ENCODE data around the genes SREBF1 and DRC3.

DNA sequence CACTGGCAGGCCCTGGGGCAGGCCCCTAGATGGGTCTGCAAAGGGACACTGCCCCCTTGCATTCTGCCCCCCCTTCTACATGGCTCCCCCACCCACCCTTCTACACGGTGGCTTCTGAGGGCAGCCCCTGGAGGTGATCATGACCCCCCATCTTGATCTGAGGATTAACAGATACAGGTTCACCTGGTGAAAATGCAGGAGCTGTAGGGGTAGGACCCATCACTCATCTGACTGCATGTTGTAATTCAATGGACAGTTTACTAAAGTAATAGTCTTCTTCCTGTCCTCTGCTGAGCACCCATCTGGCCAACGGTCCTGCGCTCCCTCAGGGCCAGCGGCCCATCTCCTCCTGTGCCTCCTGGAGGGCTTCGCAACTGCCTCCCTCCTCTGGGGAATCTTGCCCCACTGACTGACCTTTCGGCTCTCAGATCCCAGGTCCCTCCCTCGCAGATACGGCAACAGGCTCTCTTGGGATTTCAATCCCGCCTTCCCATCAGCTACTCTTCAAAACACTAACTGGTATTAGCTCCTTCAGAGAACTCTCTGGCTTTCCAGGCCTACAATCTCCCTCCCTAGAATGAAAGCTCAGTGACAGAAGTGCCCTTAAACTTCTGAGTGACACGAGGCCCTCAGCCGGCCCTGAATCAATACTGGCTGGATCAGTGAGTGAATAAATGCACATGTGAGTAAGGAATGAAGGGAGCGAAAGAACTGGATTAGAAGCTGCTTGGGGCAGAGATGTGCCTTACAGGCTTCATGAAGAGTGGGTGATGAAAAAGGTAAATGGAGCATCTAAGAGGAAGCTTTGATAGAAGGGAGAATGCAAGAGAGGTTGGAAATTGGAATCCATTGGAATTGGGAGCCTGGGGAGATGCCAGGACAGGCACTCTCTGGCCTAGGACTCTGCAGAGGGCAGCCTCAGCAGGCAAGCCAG is 1.3 kb downstream of the PEMT start:
- PRO-cap, result no peak
- RAMPAGE, long total RNA, result no peak
- RRBS, result no CpG with 5 or more reads among the region's 12 CpGs

DNA sequence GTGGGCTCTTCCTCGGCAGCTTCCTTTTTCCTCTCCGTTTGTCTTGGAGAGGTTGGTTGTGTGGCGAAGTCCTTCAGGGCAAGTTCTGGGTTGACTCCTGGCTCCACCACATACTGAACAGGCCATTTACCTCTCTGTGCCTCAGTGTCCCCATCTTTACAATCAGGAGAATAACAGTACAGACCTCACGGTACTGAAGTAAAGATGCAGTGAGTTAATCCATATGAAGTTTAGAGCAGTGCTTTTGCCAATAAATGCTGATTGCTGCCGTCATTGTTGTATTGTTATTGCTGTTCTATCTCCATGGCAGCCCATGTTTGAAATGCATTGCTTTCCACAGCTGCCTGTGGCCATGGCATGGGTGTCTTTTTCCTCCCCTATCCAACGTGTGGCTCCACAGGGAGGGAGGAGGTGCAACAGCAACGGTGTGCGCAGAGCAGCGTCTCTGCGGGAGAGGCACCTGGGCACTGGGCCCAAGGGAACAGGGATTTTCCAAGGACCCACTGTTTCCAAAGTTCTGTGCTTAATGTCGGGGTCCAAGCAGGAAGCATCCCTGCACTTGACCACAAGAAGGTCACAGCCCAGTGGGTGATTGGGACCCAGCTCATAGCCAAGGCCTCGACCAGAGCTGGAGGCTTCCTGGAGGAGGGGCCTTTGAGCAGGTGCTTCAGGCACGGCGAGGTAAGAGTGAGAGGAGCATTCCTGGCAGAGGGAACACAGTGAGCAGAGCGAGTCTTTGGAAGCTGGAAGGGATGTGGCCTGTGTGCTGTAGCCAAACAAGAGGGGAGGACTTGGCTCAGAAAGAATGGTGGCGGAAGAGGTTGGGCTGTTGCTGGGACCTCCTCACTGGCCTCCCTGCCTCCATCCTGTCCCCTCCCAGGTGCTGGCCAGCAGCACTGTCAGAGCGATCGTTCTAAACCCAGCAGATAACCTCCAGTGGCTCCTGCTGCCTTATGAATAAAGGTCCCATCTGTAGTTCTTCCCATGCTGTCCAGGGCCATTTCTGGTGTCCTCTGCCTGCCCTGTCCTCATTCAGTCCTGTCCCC is 3.8 kb downstream of the RAI1 start:
- PRO-cap, result no peak
- RAMPAGE, long total RNA, result no peak
- RRBS, result no CpG with 5 or more reads among the region's 18 CpGs

DNA sequence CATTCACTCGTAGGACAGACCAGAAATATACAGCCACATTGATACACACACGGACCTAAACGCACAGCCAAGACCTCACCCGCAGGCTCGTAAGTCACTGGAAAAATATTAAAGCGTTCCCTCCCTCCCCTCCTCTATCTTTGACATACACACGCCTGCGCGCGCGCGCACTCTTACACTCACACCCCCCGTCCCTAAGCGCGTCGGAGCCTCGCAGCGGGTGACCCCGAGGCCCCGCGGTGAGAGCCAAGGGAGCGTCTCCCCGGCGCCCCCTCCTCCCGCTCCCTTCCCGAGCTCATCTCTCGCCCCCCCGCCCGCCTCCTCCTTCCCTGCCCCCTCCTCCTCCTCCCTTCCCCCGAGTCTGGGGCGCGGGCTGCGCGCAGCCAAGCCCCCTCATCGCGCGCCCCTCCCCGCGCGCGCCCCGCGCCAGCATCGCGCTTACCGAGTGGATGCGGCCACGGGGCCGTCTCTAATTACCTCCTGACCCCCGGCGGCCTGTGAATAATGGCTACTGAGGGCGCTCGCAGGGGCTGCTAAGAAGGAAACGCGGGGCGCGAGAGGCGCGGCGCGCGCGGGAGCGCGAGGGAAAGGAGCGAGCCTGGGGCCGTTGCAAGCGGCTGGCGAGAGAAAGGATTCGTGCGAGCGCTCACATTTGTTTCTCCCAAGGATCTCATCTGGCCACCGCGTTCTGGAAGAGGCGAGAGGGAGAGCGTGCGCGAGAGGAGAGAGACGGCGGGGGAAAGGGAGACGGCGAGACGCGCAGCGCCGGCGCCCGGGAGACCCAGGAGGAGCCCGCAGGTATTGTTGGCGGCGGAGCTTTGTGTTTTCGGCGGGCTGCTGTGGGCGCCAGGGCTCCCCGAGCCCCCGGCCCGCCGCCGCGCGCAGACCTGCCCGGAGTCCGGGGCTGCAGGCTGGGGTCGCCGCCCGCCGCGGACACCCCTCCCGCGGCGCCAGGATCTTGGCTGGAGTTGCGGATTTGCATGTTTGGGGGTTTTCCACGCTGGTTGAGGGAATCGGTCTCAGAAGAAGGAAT is 42.4 kb downstream of the RAI1 start:
- PRO-cap, result no peak
- RAMPAGE, long total RNA, result no peak
- RRBS, result 1% methylated on average over 5 of the region's 114 CpGs

- PRO-cap, result no peak
- RAMPAGE, long total RNA, result no peak
- RRBS, result no CpG with 5 or more reads among the region's 13 CpGs
Measured at GRCh38 chr17:17728706-17729399, 47.6 kb downstream of the RAI1 start.

DNA sequence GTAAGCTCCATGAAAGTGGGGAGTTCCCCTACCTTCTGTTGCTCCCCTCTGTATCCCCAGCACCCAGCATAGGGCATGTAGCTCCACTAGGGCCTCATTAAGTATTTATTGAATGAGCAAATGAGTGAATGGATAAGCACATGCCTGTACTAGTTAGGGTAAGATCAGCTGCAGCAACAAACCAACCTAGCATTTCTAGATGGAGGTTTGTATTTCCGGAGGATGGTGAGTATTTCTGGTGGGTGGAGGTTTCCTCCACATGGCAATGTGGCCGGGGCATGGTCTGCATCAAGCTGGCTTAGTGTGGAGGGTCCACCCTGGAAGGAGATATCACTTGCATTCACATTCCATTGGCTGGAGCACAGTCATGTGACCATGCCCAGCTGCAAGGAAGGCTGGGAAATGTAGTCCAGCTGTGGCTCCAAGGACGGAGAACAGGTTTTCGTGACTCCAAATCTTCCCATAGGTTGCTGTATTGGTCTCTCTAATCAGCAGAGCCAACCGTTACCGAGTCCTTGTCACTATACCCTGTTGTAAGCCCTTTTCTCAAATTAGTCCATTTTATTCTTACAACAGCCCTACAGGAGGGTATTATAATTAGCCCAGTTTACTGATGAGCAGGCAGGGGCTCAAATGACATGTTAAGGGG is 68.6 kb downstream of the RAI1 start:
- PRO-cap, result no peak
- RAMPAGE, long total RNA, result no peak
- RRBS, result 17% methylated on average over 1 of the region's 6 CpGs

- PRO-cap, result no peak
- RAMPAGE, long total RNA, result no peak
- RRBS, result 19% methylated on average over 11 of the region's 20 CpGs
Measured at GRCh38 chr17:17774229-17774989, 62.4 kb downstream of the SREBF1 start.

DNA sequence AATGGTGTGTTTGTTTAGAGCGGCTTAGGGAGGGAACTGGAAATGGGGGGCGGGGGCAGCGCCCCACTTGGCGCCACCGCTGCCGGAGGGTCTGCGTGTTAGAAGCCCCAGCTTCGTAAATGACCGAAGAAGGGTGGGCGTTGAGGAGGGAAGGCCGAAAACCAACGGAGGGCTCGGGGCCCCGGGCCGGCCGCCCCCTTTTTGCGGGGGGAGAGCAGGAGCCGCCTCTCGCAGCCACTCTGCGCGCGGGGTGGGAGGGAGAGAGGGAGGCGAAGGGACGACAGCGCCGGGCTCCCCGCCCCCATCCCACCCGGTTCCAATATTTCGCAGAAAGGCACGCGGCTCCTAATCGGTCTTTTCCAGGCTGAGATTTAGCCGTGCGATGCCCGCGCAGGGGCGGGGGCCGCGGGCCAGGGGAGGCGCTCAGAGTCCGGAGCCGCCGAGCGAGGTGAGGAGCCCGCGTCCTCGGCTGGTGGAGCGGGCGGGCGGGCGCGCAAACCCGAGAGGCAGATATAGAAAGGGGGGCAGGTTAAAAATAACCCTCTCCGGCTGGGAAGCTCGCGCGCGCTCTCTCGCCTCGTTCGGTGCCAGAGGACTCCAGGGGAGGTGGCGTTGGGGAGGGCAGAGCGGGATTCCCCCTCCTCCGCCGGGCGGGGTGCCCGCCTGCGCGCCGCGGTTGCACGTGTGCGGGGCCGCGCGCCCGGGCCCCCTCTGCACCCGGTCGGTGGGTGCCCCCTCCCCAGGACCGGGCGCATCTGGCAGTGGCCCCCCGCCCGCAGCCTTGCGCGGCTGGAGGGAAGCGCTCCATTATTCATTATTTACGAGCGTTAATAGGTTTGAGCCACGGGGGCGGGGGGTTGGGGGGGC is 54.8 kb downstream of the SREBF1 start:
- PRO-cap, result no peak
- RAMPAGE, long total RNA, result no peak
- RRBS, result 2% methylated on average over 43 of the region's 90 CpGs

DNA sequence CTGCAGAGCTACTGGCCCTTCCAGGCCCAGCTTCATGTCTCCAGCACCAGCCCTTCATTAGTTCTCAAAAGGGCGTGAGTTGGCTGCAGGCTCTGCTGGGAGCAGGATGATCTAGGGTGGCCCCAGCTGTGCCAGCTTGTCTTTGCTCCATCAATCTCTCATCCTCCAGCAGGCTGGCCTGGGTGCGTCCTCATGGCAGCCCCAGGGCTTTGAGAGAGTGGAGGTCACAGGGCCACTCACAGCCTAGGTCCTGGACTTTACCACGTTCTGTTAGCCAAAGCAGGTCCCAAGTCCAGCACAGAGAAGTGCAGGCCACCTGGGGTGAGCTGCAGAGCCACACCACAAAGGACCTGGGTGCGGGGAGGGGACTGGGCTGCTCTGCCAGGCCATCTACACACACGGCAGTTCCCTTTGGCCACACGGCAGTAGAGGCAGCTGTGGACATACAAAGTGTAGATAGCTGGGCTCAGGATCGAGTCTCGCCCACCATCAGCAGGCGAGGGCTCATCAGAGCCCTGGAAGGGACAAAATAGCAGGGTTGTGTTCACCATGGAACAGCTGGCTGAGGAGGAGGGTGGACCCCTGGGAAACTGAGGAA is 30.1 kb downstream of the SREBF1 start:
- PRO-cap, result no peak
- RAMPAGE, long total RNA, result no peak
- RRBS, result no CpG with 5 or more reads among the region's 9 CpGs

DNA sequence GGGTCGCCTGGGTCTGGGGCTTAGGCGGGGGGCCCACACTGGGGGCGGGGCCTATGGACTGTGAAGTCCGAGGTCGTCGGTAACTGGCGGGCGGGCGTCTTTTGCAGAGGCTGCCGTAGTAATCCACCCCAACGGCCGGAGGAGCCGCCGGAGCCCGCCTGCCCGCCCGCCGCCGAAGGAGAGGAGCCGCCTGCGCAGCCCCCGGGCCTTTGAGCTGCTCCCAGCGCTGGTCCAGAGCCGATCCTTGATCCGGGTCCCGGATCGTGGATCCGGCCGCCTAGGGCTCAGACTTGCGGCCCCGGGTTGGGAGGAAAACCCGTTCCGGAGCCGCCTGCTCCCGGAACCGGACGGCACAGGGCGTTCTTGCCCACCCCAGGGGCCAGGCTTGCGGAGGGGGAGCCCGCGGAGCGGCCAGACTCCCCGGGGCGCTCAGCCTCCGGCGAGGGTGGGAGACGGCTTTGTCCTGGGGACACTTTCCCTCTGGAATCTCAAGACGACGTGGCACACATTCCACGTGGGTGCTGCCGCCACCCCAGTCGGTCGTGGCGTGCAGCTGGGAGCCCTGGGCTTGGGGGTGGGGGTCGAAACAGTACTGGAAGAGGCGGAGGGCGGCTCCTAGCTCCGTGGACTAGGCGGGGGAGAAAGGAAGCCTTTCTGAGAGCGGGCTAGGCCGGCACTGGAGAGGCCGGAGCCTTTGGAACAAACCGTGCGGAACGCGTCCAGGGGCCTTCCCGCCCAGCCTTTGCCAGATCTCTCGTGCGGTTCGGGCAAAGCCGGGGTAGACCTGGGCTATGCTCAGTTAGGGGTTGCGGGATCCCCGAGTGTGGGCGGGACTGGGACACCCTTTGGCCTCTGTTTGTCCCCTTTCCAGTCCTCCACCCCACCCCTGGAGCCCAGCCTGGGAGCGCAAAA is 26.7 kb downstream of the SREBF1 start:
- PRO-cap, result bidirectional peak, plus-strand start at position 410 of the sequence, minus-strand start at position 211 of the sequence
- RAMPAGE, long total RNA, result no peak
- RRBS, result 54% methylated on average over 29 of the region's 75 CpGs

GRCh38 chr17:17816367-17817414 is 20.1 kb downstream of the SREBF1 start:
- PRO-cap, result no peak
- RAMPAGE, long total RNA, result no peak
- RRBS, result 98% methylated on average over 3 of the region's 37 CpGs

DNA sequence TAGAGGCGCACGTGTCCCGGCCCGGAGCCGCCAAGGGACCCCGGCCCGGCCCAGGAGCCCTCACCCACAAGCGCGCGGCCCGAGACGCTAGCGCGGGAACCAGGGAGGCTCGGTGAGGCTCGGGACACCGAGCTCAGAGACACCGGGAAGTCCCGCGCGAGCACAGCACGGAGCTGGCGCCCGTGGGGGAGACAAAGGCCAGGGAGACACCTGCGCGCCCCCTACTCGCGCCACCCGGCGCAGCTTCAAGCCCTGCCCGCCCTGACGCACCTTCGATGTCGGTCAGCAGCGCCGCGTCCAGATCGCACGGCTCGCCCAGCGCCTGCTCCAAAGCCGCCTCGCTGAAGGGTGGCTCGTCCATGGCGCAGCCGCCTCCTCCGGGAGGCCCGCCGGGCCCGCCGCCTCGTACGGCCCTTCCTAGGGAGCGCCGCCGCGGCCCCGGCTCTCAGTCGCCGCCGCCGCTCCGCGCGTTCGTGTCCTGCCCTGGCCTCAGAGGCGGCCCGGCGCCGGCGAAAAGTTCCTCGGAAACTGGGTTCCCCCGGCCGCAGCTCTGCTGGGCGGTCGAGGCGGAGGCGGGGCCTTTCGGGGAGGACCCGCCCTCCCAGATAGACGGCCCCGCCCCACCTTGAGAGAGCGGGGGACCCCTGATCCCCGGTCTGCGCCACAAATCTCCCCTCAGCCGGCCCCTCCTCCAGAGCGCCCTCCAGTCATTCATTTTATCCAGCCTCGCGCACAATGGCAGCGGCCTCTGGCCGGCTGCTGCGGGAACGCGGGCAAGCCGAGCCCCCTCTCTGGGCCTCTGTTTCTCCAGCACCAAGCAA is at the start of gene SREBF1:
TSS of gene SREBF1 (minus strand) at position 530 of the 821 bp plus-strand sequence.
- PRO-cap, result no peak
- RAMPAGE, long total RNA, result no peak
- RRBS, result 2% methylated on average over 49 of the region's 95 CpGs

GRCh38 chr17:17849545-17850690 is 13.1 kb upstream of the SREBF1 start:
- PRO-cap, result no peak
- RAMPAGE, long total RNA, result no peak
- RRBS, result no CpG with 5 or more reads among the region's 5 CpGs

DNA sequence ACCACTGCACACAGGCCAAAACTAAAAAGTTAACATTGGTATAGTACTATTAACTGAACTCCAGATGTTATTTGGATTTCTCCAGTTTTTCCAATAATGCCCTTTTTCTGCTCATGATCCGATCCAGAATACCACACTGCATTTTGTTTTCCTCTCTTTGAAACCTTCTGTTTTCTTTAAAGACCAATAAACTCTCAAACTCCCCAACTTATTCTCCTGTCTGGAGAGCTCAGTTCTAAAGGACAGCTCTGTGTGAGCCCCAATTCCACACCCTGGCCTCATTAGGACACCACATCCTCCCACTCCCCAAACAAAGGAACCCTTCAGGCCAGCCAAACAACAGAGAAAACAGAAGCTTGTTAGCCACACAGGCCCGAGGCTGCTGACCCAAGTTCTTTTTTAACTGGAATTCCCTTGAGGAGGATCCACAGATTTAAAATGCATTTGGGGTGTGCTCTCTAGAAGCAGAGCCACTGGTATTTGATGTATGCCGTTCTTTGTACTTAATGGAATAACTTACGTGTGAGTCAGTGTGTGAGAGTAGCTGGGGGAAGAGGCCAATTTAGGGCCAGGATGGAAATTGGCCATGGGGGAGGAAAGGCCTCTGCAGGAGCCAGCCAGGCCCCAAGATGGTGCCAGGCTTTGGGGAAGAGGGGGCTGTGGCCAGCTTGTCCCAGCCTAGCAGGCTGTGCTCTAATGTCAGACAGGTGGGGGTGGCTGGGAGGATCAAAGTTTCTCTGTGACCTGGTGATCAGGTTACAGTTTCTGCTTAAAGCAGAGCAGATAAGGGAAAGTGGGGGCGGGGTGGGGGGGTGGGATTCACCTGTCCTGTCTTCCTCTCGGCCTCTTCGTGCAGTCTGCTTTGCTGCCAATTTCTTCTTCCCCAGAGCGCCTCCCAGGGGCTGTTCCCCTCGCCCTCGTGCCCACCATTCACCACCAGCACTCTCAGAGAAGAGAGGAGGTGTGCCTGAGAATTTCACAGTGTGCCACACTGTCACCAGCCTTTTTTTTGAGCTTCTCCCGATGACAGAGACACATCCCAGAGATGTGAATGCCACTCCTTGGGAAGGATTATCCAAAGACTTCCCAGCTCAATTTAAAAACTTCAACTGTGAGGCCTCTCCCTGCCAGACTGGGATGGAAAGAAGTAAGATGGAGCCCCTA is 50.9 kb downstream of the TOM1L2 start:
- PRO-cap, result no peak
- RAMPAGE, long total RNA, result no peak
- RRBS, result no CpG with 5 or more reads among the region's 11 CpGs

DNA sequence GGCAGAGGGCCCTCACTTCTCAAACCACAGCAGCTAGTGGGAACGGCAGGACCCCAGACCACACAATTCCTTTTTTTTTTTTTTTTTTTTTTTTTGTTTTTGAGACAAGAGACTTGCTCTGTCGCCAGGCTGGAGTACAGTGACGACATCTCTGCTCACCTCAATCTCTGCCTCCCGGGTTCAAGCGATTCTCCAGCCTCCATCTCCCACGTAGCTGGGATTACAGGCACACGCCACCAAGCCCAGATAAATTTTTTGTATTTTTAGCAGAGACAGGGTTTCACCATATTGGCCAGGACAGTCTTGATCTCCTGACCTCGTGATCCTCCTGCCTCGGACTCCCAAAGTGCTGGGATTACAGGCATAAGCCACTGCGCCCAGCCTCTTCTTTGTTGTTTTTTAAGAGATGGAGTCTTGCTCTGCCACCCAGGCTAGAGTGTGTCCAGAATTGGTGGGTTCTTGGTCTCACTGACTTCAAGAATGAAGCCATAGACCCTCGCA is 16.9 kb downstream of the TOM1L2 start:
- PRO-cap, result no peak
- RAMPAGE, long total RNA, result no peak
- RRBS, result no CpG with 5 or more reads among the region's 11 CpGs

- PRO-cap, result unidirectional peak, minus-strand start at chr17:17972397
- RAMPAGE, long total RNA, result no peak
- RRBS, result 2% methylated on average over 21 of the region's 65 CpGs
Measured at GRCh38 chr17:17972174-17973205, at the start of gene DRC3. Gene DRC3 (plus strand): TSS chr17:17972862.

GRCh38 chr17:17983376-17983955 is 10.8 kb downstream of the DRC3 start:
- PRO-cap, result no peak
- RAMPAGE, long total RNA, result no peak
- RRBS, result no CpG with 5 or more reads among the region's 9 CpGs

DNA sequence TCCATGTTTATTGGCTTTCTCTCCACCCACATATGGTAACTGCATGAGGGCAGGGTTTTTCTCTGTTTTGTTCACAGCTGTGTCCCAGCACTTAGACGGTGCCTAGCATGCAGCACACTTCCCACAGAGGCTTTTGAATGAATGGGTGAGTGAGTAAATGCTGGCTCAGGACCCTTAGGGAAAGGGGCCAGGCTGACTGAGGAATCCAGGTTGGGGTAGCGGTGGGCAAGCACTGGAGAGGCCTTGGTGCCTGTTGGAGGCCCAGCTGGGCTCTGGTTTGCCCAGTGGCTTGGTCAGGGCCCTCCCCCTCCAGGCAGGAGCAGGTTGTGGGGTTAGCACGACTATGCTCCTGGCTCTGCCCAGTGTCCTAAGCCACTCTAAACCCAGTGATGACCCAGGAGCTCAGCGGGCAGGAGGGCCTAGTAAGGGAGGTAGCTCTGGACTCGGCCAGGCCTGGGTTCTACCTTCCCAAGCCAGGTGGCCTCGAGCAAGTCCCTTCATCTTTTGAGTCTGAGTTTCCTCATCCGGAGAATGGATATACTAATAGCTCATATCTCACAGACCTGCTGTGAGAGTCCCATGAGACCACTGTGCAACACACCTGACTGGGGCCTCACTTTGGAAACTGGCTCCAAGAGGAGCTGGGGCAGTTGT is 7.5 kb downstream of the MYO15A start:
- PRO-cap, result no peak
- RAMPAGE, long total RNA, result no peak
- RRBS, result no CpG with 5 or more reads among the region's 7 CpGs

- PRO-cap, result no peak
- RAMPAGE, long total RNA, result no peak
- RRBS, result no CpG with 5 or more reads among the region's 3 CpGs
Measured at GRCh38 chr17:18185347-18185718, 1.7 kb downstream of the ALKBH5 start.

GRCh38 chr17:18186254-18187301 is 3.0 kb downstream of the ALKBH5 start:
- PRO-cap, result no peak
- RAMPAGE, long total RNA, result no peak
- RRBS, result no CpG with 5 or more reads among the region's 8 CpGs

GRCh38 chr17:18188116-18188892 is 4.7 kb downstream of the ALKBH5 start:
- PRO-cap, result no peak
- RAMPAGE, long total RNA, result no peak
- RRBS, result no CpG with 5 or more reads among the region's 6 CpGs